Endothelial cell of umbilical vein (primary cell): ENCODE data around the gene ENGASE.

GRCh38 chr17:78324152-78325113 is 35.4 kb downstream of the SOCS3 start:
- PRO-cap = bidirectional peak, plus-strand start at chr17:78324820, minus-strand start at chr17:78324605
CAGE:
- cytosol, long polyA minus RNA = no peak
- cytosol, long polyA plus RNA = no peak
- long polyA plus RNA = no peak
- nucleus, long polyA minus RNA = no peak
- nucleus, long polyA plus RNA = no peak

GRCh38 chr17:78341328-78342023 is 18.4 kb downstream of the SOCS3 start:
- PRO-cap = unidirectional peak, plus-strand start at chr17:78341646; bidirectional peak, plus-strand start at chr17:78342067, minus-strand start at chr17:78341786
CAGE:
- cytosol, long polyA minus RNA = no peak
- cytosol, long polyA plus RNA = no peak
- long polyA plus RNA = no peak
- nucleus, long polyA minus RNA = no peak
- nucleus, long polyA plus RNA = no peak

DNA sequence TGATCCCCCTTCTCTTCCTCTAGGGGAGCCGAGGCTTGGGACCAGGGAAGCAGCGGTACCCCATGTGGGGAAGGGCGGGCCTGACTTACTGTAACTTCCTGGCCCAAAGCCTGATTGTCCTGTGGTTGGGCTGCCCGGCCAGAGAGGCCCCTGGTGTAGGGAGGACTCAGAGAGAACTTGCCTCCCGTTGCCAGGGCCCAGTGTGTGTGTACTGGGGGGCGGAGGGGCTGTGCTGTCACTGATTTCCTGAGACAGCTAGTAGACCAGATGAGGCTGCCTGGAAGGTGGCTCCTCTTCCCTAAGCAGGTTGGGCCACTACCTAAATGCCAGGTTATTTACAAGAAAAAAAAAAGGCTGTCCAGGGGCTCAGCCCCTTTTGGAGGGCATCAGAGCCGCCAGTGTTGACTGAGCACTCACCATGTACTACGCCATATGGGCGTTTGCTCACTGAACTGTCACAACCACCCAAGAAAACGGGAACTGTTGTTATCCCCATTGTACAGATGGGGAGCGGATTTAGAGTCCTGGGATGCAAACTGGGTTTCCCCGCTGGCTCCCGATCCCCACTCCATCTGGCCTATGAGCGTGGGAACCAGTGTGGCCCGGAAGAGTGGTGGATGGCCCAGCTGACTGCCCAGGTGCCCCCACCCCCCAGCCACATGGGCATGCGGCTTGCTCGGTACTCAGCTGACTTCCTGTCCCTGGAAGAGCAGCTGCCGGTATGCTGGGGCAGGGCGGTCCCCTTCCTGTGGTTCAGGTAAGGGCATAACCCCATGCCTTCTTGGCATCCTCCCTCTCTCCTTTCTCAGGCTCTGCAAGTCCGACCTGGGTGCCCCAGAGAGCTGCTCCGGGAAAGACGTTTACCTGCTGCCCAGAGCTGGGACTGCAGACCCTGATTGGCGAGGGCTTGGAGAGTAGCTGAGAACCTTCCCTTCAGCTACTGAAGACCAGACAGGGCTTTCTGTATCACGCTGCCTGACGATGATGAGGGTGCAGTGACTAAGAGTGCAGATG is 16.4 kb downstream of the SOCS3 start:
- PRO-cap = bidirectional peak, plus-strand start at position 141 of the sequence, minus-strand start at position 116 of the sequence
CAGE:
- cytosol, long polyA minus RNA = no peak
- cytosol, long polyA plus RNA = no peak
- long polyA plus RNA = no peak
- nucleus, long polyA minus RNA = no peak
- nucleus, long polyA plus RNA = no peak

DNA sequence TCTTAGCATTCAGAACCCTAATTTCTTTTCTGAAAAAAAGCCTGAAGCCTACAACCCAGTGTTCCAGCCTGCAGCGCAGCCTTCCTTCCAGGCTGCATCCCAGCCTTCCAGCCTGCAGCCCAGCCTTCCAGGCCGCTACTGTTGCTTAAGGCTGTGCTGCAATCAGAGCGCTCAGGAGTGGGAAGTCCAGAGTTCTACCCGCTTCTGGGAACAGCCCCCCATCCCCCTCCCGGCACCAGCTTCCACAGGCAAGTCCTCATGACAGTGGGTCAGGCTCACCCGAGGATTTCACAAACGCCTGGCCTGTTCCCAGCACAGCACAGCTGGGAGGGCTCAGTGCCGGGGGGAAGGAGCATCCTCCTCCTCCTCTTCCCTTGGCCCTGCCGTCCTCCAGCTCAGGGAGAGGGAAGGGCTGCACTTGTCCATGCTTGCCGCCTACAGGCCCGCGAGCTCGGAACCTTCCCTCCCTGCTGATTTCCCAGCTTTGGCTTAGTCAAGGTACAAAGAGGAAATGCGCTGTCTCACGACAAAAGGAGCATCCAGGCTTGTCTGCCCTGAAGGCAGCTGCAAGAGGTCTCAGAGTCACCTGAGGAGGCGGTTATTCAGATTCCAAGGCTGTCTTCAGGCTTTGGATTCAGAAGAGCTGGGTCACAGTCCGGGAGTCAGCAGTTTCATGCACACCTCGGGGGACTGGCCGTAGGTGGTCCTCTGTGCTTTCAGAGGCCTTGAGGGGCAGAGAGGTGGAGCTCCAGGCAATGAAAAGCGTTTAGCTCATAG is 8.3 kb downstream of the SOCS3 start:
- PRO-cap = no peak
CAGE:
- cytosol, long polyA minus RNA = no peak
- cytosol, long polyA plus RNA = no peak
- long polyA plus RNA = no peak
- nucleus, long polyA minus RNA = no peak
- nucleus, long polyA plus RNA = no peak

DNA sequence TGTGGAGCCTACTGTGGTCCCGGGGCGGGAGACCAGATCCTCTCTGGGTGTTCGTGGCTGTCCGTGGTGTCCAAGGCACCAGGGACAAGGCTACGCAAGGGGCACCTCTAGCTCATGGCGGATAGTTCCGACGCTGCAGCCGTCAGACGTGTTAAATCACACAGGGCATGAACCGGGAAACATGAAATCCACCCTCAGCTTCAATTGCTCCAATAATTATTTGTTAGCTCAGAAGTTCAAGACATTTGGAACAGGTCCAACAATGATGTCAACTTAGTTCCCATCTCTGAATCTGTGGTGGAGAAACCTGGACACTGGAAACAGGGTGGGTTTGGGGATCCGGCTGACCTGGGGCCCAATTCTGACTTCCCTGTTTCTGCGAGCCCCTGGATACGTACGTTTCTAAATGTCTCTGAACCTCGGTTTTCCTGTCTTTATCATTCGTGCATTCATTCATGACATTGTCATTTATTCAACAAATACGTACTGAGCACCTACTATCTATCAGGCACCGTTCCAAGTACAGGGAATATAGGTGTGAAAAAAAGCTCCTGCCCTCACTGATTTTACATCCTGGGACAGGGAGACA is 88.0 kb upstream of the DNAH17 start:
- PRO-cap = no peak
CAGE:
- cytosol, long polyA minus RNA = no peak
- cytosol, long polyA plus RNA = no peak
- long polyA plus RNA = no peak
- nucleus, long polyA minus RNA = no peak
- nucleus, long polyA plus RNA = no peak

DNA sequence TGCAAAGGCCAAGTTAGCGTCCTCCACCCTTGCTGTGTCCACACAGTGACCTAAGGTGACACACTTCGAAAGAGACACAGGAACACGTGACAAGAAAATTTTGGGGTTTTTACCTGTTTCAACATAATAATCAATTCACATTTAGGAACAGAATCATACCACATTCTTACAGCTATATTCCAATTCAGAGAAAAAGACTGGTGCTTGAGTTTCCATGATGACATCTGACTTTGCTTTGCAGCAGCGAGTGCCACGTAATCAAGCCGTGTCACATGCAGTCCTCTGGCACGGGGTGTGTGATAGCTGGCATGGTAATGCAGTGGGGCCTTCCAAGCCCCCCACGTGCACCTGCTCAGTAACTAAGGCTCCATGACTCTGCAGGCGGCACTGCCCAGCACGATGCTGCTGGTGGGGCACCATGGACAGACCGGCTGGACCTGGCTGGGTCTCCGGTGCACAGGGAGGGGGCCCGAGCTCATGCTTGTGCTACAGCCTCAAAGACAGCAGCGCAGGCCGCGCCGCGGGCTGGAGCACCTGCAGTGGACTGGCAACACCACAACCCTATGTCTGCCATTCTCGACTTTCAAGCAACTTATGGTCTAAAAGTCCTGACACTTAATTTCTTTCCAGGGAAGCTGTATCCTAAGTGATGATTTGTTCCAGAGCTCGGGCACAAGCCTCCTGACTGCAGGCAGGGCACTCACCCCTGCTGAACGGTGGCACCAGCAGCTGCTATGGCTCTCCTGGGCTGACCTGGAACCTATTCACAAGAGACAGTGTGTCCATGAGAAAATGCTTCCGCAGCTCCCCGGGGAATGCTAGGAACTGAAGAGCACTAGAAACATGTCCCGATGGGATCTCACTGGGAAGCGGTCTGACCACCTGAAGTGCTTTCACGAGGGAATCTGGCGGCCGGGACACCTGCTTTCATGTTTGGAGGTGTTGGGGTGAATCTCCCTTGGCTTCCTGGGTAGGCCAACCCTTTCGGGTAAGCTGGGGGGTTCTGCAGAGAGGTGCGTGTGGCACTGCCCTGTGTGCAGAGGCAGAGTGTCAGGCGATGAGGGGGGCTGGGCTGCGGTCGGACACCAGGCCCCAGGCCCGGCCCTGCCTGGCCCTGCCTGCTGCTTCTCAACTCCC is 99.5 kb upstream of the DNAH17 start:
- PRO-cap = no peak
CAGE:
- cytosol, long polyA minus RNA = no peak
- cytosol, long polyA plus RNA = no peak
- long polyA plus RNA = no peak
- nucleus, long polyA minus RNA = no peak
- nucleus, long polyA plus RNA = no peak

- PRO-cap = no peak
CAGE:
- cytosol, long polyA minus RNA = no peak
- cytosol, long polyA plus RNA = no peak
- long polyA plus RNA = no peak
- nucleus, long polyA minus RNA = no peak
- nucleus, long polyA plus RNA = no peak
These were observed 65.1 kb downstream of the CYTH1 start for GRCh38 chr17:78716616-78717730.

DNA sequence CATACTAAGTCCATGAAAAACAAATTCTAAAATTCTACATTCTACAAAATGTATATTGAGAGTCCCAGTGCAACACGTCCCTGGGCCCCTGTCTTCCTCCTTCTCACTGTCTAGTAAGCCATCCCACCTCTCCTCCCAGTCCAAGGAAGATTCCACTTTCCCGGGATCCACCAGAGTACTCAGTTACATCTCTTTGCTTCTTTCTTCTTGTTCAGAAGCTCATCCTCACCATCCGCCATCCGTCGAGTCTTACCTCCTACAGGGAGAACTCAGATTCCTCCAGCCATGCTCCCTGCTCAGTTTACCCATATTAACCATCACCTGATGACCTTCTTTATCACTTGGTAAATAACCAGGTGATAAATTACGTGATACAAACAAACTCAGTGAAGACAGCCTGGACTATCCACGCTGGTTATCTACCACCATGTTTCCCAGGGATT is 57.1 kb downstream of the CYTH1 start:
- PRO-cap = no peak
CAGE:
- cytosol, long polyA minus RNA = no peak
- cytosol, long polyA plus RNA = no peak
- long polyA plus RNA = no peak
- nucleus, long polyA minus RNA = no peak
- nucleus, long polyA plus RNA = no peak

- PRO-cap = bidirectional peak, plus-strand start at chr17:78762260, minus-strand start at chr17:78761999
CAGE:
- cytosol, long polyA minus RNA = no peak
- cytosol, long polyA plus RNA = no peak
- long polyA plus RNA = no peak
- nucleus, long polyA minus RNA = no peak
- nucleus, long polyA plus RNA = no peak
These were observed 20.4 kb downstream of the CYTH1 start for GRCh38 chr17:78761714-78762073.

GRCh38 chr17:78775538-78775983 is 6.5 kb downstream of the CYTH1 start:
- PRO-cap = no peak
CAGE:
- cytosol, long polyA minus RNA = no peak
- cytosol, long polyA plus RNA = no peak
- long polyA plus RNA = no peak
- nucleus, long polyA minus RNA = no peak
- nucleus, long polyA plus RNA = no peak

DNA sequence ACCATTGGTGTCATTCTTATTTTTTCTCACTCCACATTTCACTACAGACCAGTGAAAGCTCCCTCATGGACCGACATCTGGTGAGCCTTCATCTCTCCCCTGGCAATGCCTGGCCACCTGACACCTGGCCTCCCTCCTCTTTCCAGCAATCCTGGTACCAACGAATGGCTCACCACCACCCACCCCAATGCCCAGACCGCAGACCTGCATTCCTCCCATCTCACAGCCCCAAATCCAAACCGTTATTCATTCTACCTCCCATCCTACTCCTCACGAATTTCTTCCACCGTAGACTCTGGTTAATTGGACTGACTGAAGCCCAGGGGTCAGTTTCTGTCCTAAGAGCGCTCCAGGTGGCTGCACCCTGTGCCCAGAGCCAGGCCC is 15.2 kb downstream of the USP36 start:
- PRO-cap = no peak
CAGE:
- cytosol, long polyA minus RNA = no peak
- cytosol, long polyA plus RNA = no peak
- long polyA plus RNA = no peak
- nucleus, long polyA minus RNA = no peak
- nucleus, long polyA plus RNA = no peak

- PRO-cap = no peak
CAGE:
- cytosol, long polyA minus RNA = no peak
- cytosol, long polyA plus RNA = no peak
- long polyA plus RNA = no peak
- nucleus, long polyA minus RNA = no peak
- nucleus, long polyA plus RNA = no peak
These were observed 18.5 kb downstream of the CEP295NL start for GRCh38 chr17:78884250-78885211.

GRCh38 chr17:78891415-78891709 is 11.6 kb downstream of the CEP295NL start:
- PRO-cap = no peak
CAGE:
- cytosol, long polyA minus RNA = no peak
- cytosol, long polyA plus RNA = no peak
- long polyA plus RNA = no peak
- nucleus, long polyA minus RNA = no peak
- nucleus, long polyA plus RNA = no peak

DNA sequence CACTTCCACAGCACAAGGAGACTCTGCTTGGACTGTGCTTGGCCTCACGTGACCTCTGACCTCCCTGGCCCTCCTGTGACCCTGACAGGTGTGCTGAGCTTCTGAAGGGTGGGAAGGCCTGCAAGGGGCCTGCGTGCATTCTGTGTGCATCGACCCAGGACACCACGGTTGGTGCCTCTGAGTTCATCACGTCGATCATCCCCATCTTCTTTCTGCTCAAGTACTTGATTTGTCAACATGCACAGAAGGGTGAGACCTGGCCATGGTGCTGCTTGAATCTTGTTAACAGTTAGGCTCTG is 4.7 kb downstream of the CEP295NL start:
- PRO-cap = no peak
CAGE:
- cytosol, long polyA minus RNA = no peak
- cytosol, long polyA plus RNA = no peak
- long polyA plus RNA = no peak
- nucleus, long polyA minus RNA = no peak
- nucleus, long polyA plus RNA = no peak

GRCh38 chr17:78899228-78900050 is 3.6 kb downstream of the CEP295NL start:
- PRO-cap = no peak
CAGE:
- cytosol, long polyA minus RNA = no peak
- cytosol, long polyA plus RNA = no peak
- long polyA plus RNA = no peak
- nucleus, long polyA minus RNA = no peak
- nucleus, long polyA plus RNA = no peak

DNA sequence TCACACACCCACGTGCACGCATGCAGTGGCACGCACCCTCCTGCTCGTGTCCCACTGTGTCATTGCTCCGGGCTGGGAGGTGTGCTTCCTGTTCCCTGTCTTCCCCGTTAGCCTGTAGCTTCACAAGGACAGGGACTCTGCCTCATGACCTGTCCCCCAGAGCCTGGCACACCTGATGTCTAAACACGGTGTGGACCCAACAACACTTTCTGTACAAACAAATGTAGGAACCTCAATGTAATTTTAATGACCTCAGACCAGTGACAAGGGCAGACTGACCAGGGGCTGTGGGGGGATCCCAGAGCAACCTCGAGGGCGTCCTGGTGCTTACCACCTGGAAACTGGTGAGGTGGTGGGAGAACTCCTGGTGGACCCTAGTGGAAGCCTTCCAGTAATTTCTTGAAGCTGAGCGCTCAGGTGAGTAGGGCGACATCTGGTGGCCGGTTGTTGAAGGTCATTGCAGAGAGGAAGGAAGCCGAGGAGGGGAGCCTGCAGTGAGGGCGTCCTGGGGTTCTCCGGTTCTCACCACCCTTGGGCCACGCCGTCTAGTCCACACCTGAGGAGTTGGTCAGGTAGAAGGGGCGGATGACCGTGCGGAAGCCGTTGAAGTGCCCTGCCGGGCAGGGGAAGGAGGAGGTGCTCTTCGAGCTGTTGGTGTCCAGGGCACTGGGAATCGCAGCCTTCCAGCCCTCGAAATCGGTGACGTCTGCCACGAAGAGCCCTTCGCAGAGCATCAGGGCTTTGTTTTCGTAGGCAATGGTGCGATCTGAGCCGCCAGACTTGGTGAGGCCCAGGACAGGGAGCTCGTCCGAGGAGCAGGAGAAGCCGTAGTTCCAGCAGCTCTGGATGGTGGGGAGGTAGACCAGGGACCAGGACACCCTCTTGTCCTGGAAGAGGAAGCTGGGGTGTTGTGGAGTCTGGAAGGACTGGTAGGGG is 8.4 kb downstream of the LGALS3BP start:
- PRO-cap = unidirectional peak, plus-strand start at position 457 of the sequence
CAGE:
- cytosol, long polyA minus RNA = no peak
- cytosol, long polyA plus RNA = no peak
- long polyA plus RNA = no peak
- nucleus, long polyA minus RNA = no peak
- nucleus, long polyA plus RNA = no peak

DNA sequence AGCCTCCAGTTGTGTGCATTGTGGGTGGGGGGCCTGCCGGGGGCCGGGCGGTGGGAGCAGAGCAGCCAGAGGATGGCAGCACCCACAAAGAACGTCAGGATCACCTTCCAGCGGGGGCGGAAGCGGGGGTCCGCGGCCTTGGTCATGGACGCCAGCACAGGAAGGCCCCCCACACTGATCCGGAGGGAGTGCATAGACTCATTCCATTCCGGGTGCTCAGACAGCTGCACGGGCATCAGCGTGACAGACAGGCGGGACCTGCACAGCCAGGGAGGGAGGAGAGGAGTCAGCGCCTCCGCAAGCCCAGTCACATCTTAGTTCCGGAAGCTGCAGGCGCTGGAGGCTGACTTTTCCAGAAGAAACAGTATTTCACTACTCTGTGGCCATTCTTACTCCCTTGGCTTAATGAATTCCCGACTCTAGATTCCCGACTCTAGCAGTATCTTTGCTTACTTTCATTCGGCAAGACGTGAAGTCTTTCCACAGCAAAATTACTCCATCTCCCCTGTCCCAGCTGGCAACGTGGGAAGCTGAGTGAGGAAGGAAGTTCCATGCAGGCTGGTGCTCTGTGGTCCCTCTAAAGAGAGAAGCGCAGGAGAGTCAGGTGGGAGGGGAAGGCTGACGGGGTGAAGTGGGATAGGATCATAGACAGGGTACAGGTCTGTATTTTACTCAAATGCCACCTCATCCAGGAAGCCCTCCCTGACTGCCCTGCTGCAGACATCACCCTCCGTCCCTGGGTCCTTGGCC is 12.0 kb downstream of the CANT1 start:
- PRO-cap = no peak
CAGE:
- cytosol, long polyA minus RNA = no peak
- cytosol, long polyA plus RNA = no peak
- long polyA plus RNA = no peak
- nucleus, long polyA minus RNA = no peak
- nucleus, long polyA plus RNA = no peak

DNA sequence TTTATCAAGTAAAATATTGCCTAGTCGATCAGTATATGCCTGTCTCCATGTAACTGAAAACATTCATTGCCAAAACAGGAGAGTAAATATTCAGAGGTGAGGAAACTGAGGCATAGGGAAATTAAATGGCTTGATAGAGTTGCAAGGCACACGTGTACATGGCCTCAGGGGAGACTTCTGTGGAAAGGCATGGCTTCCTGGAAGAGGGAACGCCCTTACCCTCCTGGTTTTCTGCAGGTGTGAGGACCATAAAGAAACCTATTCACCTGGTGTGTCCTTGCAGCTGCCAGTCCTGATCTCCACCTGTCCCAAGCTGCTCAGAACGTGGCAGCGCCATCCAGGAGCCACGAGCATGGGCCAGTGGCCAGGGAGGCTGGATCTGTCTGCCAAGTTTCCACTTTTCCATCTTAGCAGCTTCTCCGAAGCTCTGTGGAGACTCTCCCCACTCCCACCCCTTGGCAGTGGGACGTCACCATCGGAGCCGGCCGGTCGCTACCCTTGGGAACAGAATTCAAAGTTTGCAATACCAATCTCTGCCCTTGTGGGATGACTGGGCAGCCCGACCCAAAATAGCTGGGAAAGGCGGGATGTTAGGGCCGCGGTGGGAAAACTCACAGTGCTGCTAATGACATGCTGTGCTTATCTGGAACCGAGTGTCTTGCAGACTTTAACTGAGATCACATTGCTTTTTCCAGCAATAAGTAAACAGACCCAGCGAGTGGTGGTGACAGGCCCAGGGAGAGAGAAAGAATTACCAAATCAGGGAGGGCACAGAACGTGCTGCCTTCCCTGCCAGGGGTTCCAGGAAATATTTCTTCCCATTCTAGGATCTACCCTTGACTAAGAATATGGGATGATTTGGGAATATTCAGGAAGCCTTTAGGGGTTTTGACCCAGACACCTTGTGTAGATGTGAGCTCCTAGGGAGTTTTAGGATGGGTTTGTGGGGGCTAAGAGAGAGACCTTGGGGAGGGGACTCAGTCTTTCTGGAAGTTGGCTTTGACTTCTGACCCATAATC is 3.9 kb upstream of the C1QTNF1 start:
- PRO-cap = no peak
CAGE:
- cytosol, long polyA minus RNA = no peak
- cytosol, long polyA plus RNA = no peak
- long polyA plus RNA = no peak
- nucleus, long polyA minus RNA = no peak
- nucleus, long polyA plus RNA = no peak

DNA sequence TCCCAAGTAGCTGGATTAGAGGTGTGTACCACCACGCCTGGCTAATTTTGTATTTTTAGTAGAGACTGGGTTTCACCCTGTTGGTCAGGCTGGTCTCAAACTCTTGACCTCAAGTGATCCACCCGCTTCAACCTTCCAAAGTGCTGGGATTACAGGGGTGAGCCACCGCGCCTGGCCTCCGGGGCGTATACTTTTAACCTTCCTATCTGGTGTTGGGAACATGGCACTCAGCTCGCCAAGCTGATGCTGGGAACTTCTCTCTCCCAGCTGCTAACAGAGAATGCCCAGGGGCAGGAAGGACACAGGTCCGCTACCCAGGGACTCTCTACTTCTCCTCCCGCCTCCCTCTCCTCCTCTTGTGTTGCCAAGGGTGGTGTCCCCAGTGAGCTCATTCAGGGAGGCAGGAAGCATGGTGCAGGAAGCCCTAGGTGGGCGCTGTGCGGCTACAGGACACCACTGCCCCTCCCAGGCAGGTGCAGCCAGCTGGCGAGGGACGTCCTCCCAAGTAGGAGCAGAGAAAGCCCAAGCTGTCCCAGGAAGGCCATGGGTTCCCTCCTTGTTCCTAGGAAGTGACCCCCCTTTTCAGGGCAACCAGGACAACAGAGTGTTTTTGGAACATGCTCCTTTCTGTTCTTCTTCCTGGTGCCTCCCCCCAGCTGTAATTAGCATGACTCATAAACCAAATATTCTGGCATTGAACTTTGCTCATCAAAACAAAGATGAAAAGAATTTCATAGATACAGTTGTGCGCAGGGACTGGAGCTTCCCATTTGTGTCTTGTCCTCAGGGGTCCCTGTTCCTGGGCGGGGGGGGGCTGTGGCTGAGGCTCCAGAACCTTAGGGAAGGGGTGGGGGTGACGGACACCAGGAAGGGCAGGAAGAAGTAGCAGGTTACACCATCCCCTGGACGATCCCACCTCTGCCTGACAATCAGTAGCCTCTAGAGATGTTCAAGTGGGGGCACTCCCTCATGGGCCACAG is 2.6 kb downstream of the C1QTNF1 start:
- PRO-cap = unidirectional peak, plus-strand start at position 391 of the sequence; bidirectional peak, plus-strand start at position 737 of the sequence, minus-strand start at position 563 of the sequence
CAGE:
- cytosol, long polyA minus RNA = no peak
- cytosol, long polyA plus RNA = no peak
- long polyA plus RNA = no peak
- nucleus, long polyA minus RNA = no peak
- nucleus, long polyA plus RNA = no peak

DNA sequence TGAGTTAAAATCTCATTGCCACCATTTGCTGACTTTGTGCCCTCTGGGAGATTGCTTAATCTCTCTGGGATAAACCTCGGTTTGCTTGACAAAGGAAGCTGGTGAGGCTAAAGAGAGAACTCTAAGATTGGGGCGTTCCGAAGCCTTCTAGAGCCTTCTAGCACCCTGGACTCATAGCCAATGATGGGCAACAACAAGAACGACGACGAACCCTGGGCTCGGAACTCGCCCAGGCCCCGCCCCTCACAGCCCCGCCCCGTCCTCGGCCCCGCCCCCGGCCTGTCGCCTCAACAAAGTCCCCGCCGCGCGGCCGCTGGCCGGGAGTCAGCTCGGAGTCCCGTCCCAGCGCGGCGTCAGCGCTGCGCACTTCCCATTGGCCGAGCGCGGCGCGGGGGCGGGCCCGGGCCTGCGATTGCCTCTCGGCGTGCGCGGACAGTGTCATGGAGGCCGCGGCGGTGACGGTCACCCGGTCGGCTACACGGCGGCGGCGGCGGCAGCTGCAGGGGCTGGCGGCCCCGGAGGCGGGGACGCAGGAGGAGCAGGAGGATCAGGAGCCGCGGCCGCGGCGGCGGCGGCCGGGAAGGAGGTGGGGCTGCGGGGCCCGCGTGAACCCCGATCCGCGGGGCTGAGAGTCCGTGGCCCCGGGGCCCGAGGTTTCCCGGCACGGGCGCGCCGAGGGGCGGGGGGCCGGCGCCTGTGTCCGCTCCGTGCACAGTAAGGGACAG is at the start of gene ENGASE:
TSS of gene ENGASE (plus strand) at position 320 of the 725 bp plus-strand sequence.
- PRO-cap = bidirectional peak, plus-strand start at position 441 of the sequence, minus-strand start at position 182 of the sequence
CAGE:
- cytosol, long polyA minus RNA = no peak
- cytosol, long polyA plus RNA = no peak
- long polyA plus RNA = start-site peak on the plus strand centred at position 429 of the sequence, 54 bp wide, 128 and 96 reads in 2 replicates
- nucleus, long polyA minus RNA = start-site peak on the plus strand centred at position 429 of the sequence, 25 bp wide, 103 reads
- nucleus, long polyA plus RNA = start-site peak on the plus strand centred at position 426 of the sequence, 34 bp wide, 449 and 354 reads in 2 replicates